ENCODE results near the genes IGDCC3 and DPP8.

DNA sequence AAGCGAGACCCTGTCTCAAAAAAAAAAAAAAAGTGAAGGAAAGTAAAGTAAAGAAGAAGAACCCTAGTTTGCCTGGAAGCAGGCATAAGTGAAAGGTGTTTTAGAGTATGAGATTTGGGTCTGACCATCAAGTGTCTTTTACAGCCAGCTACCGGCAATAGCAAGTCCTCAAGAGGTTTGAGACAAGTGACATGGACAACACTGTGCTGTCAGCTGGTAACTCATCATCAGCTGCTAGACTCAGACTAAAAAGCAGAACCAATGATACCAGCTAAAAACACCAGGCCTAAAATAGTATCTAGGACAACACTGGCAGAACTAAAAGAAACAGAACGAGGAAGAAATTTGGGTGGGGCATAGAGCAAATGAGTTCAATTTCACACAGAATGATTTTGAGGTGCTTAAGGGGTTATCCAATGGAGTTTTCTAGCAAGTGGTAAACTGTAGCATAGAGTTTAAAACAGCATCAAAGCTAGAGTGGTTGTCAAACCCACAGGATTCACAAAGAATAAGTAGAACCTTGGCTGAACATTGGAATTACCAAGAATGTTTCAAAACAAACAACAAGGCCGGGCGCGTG, 4.1 kb downstream of the CIAO2A start:
- PRO-cap = no peak
- RRBS = no CpG with 5 or more reads among the region's 6 CpGs

- PRO-cap = no peak
- RRBS = no CpG with 5 or more reads among the region's 9 CpGs
These were observed 9.9 kb downstream of the TRIP4 start for GRCh38 chr15:64397512-64397966.

DNA sequence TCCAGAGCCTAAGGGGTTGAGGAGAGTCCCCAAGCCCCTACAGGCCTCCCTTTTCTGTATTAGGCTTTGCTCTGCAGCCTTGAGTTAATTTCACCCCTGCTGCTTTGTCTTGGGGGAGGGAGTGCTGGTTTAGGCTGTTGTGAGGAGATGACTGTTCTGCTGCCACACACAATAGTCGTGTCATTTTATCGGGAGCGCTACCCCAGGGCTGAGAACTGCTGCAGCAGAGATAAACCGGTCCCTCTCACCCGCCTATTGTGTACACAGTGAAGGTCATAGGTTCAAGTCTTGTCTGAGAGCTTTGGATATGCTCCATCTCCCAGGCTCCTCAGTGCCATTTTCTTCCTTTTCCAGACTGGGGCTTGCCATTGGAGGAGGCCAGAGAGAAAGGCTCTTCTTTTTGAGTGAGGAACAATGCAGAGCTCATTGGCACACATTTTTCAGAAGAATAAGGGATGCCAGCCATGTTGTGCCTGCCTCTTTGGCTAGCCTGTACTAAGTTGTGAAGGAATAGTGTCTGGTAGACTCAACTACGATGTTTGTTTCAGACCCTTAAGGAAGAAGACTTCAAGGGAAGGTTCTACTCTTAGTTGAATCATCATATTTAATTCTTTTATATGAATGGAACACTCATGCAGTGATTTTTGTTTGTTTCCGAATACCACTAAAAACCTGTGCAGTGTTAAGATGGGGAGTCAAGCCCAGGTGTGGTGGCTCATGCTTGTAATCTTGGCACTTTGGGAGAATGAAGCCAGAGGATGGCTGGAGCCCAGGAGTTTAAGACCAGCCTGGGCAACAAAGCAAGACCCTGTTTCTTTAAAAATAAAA, 1.6 kb downstream of the ZNF609 start:
- PRO-cap = no peak
- RRBS = no CpG with 5 or more reads among the region's 7 CpGs

GRCh38 chr15:64501681-64502561, 41.5 kb downstream of the ZNF609 start:
- PRO-cap = no peak
- RRBS = no CpG with 5 or more reads among the region's 2 CpGs

GRCh38 chr15:64683792-64684185, 91.6 kb downstream of the RBPMS2 start:
- PRO-cap = no peak
- RRBS = no CpG with 5 or more reads among the region's 3 CpGs

GRCh38 chr15:64762670-64762990, 12.8 kb downstream of the RBPMS2 start:
- PRO-cap = no peak
- RRBS = no CpG with 5 or more reads among the region's 7 CpGs

DNA sequence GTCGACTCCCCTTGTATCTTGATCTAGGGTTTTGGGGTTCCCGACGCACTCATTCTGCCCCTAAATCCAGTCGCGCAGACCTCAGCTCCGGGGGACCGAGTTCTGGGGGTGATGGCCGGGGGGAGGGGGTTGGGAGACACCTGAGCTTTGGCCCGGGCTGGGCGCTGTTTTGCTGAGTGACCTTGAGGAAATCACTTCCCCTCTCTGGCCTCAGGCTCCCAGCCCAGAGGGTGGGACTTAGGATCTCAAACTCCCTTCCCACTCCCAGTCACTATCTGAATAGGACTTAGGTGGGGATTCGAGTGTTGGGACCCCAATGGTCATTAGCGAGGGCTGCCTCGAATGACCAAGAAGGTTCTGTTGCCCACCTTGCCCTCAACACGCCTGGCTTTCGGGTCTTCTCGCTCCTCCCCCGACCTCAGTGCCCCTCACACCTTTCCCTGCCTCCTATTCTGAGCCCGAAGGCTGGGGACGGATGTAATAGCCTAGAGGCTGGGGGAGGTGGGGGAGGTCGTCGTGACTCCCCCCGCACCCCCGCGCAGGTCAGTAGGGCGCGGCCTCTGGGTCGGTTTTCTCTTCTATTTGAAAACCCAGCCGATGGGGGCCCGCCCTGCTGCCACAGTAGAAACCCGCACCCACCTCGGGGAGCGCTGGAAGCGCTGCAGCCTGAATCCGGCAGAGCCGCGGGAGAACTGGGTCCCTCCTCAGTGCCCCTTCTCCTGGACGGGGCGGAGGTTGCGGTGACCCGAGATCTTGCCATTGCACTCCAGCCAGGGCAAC, 857 bp upstream of the RBPMS2 start:
- PRO-cap = no peak
- RRBS = 4% methylated on average over 4 of the region's 40 CpGs

GRCh38 chr15:64905293-64905842, 6.3 kb upstream of the ANKDD1A start:
- PRO-cap = no peak
- RRBS = no CpG with 5 or more reads among the region's 26 CpGs

GRCh38 chr15:65054026-65054469, 8.9 kb downstream of the SLC51B start:
- PRO-cap = no peak
- RRBS = no CpG with 5 or more reads among the region's 3 CpGs

GRCh38 chr15:65082235-65083071, 5.9 kb downstream of the KBTBD13 start:
- PRO-cap = no peak
- RRBS = no CpG with 5 or more reads among the region's 10 CpGs

- PRO-cap = no peak
- RRBS = no CpG with 5 or more reads among the region's 5 CpGs
These were observed 12.8 kb downstream of the KBTBD13 start for GRCh38 chr15:65089196-65089830.

DNA sequence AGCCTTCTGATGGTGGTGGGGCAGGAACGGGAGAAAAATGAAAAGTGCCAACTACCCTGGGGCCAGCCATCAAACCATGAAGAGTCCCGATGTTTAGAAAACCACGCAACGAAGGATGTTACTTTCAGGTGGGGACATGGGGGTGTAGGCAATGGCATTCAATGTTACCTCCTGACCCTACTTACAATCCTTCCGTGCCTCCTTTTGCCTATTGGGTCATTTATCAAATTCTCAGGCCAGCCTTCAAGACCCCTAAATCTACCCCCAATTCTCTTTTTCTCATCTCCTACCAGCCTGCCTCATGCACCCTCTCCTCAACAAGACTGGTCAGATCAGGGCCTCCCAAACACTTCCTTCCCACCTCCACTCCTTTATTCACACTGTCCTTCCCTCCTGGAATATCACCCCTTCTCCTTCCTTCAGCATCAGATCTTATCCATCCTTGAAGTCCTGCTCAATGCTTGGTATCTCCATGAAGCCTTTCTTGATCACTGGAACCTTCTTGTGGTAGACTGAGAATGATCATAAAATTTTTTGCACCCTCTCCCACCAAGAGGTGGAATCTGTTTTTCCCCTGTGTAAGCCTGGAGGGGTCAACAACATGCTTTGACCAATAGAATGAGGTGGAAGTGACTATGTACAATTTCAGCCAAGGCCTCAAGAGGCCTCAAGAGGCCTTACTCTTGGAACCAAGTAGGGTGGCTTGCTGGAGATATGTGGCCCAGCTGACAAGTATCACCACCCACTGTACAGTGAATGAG, 16.9 kb downstream of the UBAP1L start:
- PRO-cap = no peak
- RRBS = no CpG with 5 or more reads among the region's 5 CpGs

DNA sequence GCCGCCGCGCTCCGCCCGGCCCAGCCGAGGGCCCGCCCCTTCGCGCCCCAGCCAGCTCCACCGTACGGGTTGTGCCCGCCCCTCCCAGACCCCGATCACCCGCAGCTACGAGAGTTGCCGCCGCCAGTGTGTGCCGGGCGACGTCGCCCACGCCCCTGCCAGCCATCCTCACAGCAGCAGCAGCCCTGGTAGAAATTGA, 217 bp upstream of the PARP16 start:
- PRO-cap = bidirectional peak, plus-strand start at position 126 of the sequence, minus-strand start outside the sequence
- RRBS = 2% methylated on average over 10 of the region's 22 CpGs

GRCh38 chr15:65304524-65305879, 18.3 kb upstream of the PARP16 start:
- PRO-cap = bidirectional peak, plus-strand start at chr15:65304726, minus-strand start at chr15:65304403; unidirectional peak, plus-strand start at chr15:65304781
- RRBS = no CpG with 5 or more reads among the region's 35 CpGs

GRCh38 chr15:65377938-65378309, at the start of gene IGDCC3:
Gene IGDCC3, minus strand, starts transcription at chr15:65378002.
- PRO-cap = no peak
- RRBS = 3% methylated on average over 21 of the region's 44 CpGs

- PRO-cap = no peak
- RRBS = no CpG with 5 or more reads among the region's 2 CpGs
These were observed 11.1 kb downstream of the IGDCC4 start for GRCh38 chr15:65411748-65411961.

GRCh38 chr15:65512063-65513376, 5.0 kb downstream of the DPP8 start:
- PRO-cap = no peak
- RRBS = no CpG with 5 or more reads among the region's 21 CpGs

GRCh38 chr15:65516790-65518084, at the start of gene DPP8:
Gene DPP8, minus strand, starts transcription at chr15:65517689.
- PRO-cap = bidirectional peak, plus-strand start at chr15:65517299, minus-strand start at chr15:65517291; unidirectional peak, minus-strand start at chr15:65517460; bidirectional peak, plus-strand start at chr15:65517803, minus-strand start at chr15:65517680
- RRBS = 1% methylated on average over 42 of the region's 82 CpGs

DNA sequence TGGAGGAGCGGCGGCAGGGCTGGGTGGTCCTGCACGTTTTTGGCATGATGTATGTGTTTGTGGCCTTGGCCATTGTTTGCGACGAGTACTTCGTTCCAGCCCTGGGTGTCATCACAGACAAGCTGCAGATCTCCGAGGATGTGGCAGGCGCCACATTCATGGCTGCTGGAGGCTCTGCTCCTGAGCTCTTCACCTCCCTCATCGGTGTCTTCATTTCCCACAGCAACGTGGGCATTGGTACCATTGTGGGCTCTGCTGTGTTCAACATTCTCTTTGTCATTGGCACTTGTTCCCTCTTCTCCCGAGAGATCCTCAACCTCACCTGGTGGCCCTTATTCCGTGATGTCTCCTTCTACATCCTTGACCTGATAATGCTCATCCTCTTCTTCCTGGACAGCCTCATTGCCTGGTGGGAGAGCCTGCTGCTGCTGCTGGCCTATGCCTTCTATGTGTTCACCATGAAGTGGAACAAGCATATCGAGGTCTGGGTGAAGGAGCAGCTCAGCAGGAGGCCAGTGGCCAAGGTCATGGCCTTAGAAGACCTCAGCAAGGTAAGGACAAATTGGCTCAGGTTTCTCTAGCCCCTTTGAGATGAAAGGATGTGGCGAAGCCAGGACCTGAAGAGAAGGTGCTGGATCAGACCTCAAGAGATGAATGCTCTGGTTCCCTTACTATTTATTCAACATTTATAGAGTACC, 3.8 kb downstream of the SLC24A1 start:
- PRO-cap = no peak
- RRBS = no CpG with 5 or more reads among the region's 14 CpGs

DNA sequence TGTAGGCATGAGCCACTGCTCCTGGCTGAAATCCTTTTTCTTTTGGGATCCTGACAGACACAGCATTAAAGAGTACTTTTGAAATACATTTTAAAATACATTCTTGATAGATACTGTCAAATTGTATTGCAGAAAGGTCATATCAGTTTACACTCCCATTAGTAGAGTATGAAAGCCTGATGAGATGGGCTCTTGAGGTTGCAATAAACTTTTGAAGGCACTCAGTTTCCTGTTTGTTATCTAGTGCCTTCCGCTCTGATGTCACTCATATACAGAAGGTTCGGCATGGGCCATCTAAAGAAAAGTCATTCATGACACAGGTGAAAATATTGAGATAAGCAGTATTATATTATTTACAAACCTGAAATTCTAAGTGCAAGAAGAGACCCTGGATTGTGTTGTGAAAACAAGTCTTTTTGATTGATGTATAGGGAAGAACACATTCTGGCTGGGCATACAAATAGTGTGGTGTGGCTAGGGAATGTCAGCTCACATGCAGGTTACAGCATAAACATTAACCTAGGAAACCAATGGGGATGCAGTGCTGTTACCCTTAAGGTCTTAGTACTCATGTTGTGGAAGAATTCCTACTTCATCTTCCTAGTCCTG, 36.5 kb upstream of the DENND4A start:
- PRO-cap = no peak
- RRBS = no CpG with 5 or more reads among the region's 2 CpGs

Data from kidney (tissue), 2 donors.